Fibroblast of the aortic adventitia (primary cell): Measurements from ENCODE around the gene TBC1D7.

DNA sequence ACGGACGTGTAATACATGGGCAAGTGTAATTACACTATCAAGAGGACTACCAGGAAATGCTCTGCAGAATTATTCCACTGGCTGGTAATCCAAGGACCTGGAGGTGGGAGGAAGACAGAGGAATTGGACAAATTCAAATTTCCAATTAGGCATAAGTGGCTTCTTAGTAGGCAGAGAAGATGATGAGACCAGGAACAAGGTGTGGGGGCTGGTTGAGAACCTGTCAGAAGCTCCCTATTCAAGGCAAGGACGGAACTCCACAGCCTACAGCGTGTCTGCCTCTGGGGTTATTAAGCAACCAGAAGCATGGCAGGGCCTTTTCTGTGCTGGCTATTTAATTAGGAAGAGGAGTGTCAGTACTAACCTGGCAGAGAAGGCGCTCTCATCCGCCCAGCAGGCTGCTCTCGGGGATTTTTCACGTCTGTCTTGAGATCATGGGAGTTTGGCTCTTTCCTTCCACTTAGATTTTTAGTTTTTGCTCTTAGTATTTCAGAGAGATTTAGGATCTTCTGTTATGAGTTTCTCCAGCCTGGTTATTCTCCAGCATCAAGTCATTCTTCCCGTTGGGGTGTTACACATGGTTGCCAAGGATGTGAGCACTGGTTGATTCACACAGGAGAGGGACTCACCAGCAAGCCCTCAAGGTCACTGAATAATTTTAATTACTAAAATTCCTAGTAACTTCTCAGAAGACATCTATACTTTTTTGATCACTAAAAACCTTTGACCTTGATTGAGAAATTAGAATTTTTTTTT is 23.9 kb downstream of the ADTRP start:
- CAGE, long polyA plus RNA = no peak

DNA sequence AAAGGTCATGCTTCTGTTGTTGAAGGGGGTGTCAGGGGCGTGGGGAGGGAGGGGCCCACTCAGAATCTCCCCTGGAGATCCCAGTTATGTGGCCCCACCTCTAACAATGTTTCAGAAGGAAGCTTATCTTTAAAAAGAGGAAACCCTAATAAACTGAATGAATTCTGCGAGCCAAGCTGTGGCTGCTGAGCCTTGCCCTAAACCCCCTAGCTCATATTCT is 4.1 kb downstream of the ADTRP start:
- CAGE, long polyA plus RNA = no peak

DNA sequence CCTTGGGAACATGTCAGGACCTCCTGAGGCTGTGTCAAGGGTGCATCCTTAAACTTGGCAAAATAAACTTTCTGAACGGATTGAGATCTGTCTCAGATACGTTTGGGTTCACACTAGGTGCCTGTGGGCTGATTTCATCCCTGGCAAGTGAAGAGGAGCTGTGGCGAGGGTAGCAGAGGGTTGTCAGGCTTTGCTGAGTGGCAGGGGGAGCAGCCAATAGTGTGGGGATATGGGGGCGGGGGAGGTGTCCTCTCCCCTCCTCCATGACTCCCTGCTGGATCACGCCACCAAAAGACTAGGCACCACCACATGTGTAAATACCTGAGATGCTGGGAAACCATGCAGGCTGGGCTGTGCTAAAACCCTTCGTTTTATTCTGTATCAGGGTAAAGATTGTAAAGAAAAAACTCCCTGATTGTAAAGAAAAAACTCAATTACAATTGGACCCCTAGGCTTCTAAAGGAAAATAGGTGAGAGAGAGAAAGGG is 26.7 kb upstream of the ADTRP start:
- CAGE, long polyA plus RNA = no peak

DNA sequence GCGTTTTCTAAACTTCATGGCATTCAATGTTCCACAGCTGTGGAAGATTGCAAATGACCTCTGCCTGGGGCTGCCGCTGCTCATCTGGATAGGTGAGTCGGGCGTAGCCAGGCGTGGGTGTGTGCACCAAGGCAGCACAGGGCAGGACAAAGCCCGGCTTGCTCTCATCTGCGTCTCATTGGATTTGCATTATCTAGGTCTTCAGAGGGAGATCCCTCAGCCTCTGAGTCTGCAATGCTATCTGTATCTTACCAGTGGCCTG is 27.0 kb upstream of the ADTRP start:
- CAGE, long polyA plus RNA = no peak

- CAGE, long polyA plus RNA = no peak
These were observed 102.8 kb upstream of the ADTRP start for GRCh38 chr6:11881415-11881891.

DNA sequence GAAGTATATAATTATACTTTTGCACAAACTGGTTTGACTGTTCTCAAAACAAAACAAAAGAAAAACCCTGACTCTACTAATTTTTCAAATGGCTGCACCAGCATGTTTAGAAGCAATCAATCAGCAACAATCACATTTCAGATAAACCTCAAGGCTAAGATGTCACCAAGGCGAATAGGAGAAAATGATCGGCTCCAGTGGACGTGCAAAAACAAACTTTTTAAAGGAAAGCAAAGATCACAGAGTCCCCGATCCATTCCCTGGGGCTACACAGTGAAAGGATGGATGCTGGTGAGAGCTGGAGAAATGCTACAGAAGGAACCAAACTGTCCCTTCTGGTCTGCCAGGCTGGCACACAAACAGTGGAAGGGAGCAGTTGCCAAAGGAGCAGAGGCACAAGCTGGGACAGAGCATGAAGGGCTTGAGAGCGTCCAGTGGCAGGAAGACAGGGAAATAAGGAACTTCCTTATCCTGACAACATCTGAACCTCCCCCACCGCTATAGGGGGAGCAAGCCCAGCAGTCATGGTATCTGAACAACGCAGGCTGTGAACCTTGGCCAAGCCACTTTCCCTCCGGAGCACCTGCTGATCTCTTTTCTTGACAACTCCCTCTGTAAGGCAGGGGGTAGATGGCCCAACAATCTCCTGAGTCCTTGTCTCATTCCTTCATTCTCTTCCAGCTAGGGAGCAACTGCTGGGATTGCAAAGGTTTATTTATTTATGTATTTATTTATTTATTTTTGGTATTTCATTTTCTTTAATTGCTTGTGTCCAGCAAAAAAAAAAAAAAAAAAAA is 73.7 kb upstream of the HIVEP1 start:
- CAGE, long polyA plus RNA = no peak

- CAGE, long polyA plus RNA = no peak
These were observed 109.1 kb downstream of the HIVEP1 start for GRCh38 chr6:12121063-12121808.

- CAGE, long polyA plus RNA = no peak
These were observed 27.9 kb upstream of the EDN1 start for GRCh38 chr6:12262091-12262857.

GRCh38 chr6:12408602-12409281 is 118.6 kb downstream of the EDN1 start:
- CAGE, long polyA plus RNA = no peak

DNA sequence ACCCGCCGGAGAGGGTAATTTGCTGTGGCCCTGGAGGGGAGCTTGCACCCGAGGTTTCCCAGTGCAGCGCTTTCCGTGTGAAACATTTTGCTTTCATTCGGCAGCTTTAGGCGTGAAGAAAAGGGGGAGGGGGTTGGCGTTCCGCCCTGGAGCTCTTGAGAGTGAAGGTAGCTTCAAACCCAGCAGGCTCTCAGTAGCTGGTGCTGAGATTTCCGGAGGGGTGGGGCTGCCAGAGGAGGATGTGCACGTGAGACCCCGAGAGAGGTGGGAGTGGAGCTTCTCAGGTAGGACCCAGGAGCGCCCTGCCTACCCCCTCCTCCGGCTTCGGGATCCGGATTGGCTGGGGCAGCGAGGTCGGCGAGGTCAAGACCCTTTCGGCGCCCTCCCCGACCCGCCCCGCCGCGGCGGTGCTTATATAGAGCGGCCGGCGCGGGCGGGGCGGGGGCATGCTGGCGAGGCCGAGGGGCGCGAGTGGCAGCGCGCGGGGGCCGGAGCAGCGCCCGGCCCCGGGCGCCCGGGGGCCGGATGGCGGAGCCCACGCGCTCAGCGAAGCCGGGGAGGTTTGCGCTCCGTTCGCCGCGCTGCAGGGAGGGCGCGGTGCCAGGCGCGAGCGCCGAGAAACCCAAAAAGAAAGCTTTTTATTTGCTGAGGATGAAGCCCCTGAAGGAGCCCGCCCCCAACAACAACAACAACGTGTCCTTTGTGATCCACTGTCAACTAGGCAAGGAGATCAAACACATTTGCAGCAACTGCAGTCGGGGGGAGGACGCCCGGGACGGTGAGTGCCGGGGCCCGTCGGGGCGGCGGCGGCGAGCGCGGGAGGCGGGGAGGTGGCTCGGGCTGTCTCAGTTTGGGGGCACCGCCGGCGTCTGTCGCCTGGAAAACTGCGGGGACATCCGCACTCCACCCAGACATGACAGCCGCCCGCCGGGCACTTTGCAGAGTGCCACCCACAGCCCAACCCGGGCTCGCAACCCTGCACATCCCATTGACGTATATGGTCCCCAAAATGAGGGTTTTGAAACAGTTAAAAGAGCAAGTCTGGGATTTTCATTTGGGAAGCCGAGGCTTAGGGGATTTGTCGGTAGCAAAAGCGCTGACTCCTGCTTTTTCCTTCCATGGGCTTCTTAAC is 297.2 kb downstream of the PHACTR1 start:
- CAGE, long polyA plus RNA = no peak

DNA sequence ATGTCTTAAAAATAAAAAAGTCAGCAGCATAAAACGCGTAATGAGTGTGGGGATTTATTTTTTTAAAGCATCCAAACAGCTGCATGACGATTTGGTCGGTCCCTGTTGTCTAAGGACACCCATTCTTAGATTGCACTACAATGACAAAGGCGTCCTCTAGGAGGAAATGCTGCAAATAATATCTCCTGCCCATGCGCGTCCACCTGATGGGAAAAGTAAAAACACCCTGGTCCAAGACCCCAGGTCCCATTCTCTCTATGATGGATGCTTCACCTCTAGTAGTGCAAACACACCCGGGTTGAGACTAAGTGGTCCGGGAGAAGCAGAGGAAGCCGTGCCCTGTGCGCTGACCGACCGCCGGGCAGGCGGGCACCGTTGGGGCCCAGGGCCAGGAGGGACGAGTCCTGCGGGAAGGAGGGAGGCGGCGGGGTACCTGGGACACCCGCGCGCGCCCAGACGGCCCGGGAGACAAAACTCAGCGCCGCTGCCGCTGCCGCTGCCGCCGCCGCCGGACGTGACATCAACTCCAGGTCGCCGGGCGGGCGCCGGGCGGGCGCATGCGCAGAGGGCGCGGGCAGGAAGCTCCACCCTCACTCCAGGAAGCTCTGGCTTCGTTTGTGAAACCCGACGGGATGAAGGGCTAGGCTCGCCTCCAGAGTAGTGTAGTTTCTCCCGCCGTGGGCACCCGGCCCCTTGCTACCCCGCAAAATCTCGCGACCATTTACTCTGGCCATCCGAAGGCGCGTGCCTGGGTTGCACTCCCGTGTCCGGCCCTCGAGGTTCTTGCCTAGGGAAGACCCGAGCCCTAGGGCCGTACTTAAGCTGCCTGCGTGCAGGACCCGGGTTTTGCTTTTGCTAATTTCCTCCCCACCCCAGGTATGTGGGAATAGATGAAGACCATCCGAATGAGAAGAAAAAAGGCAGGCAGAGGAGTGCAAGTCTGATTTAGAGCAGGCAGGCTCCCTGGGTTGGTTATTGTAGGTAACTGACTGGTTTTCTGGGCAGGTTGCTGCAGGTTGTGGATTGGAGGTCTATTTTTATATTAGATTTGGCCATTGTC is at the start of gene TBC1D7:
TBC1D7 (minus strand) TSS at position 515 of the 1,060 bp plus-strand sequence.
- CAGE, long polyA plus RNA = no peak

GRCh38 chr6:13355831-13356586 is 27.7 kb upstream of the TBC1D7 start:
- CAGE, long polyA plus RNA = no peak

DNA sequence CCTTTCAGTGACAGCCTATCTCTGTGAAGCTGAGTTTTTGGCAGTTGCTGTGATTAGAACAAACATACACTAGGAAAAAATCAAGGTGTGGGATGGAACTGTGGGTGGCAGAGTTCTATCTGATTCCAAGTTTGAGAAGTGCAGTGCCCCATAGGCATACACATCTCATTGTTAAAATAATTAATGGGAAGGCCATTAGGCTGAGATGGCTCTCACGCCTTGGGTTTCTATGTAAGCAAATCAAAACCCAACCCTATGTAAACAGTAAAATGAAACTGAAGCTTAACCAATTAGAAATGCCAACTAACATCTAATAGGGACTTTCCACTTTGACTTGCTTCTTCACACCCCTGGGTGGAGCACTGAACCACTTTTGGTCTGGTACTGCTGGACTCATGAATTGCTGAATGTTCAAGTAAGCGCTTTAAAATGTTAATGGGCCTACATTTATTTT is 55.1 kb upstream of the TBC1D7 start:
- CAGE, long polyA plus RNA = no peak

- CAGE, long polyA plus RNA = no peak
These were observed 70.2 kb upstream of the TBC1D7 start for GRCh38 chr6:13398532-13398908.

DNA sequence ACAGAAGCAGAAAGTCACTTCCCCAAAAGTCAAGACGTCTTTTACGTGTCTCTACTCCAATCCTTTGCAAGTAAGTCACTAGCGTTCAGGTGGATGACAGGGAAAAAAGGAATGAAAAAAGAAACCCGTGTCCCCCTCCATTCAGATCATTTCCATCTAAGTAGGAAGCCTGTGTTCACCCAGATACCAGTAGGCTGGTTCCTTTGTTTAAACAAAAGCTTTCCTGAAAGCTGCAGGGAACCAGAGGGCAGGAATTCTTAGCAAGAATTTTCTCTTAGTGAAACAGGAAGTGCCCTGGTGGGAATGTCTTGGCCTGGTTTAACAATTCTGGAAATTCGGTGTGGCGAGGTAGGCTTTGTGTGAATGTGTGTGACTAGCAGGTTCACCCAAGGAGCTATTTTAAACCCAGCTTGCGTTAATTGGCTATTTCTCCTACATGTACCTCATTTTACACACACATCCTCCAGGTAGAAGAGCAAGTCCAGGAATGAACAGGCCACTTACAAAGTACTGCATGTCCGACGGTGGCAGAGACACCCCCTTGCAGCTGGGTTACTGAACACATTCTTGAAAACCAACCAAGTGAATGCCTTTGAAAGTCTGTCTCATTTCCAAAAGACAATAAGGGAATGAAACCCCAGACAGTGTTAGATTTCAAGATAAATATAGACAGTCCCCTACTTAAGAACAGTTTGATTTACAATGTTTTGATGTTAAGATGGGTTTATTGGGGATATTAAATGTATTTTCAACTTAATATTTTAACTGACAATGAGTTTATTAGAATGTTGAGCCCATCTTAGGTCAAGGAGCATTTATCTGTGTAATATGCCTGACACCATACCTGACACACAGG is 64.6 kb downstream of the GFOD1 start:
- CAGE, long polyA plus RNA = no peak

GRCh38 chr6:13461011-13462048 is 26.1 kb downstream of the GFOD1 start:
- CAGE, long polyA plus RNA = no peak

GRCh38 chr6:13760883-13761566 is 49.4 kb upstream of the RANBP9 start:
- CAGE, long polyA plus RNA = no peak

DNA sequence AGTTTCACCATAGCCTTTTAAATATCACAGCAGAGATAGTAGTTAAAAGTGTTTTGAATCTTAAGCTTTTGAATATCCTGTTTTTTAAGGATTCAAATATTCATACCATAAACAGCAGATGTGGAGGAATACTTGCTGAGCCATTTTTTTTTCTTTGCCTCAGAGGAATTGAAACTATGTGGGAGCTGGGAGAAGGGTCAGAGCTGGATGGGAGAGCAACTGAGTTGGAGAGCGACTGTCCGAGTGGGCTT is 34.1 kb upstream of the MCUR1 start:
- CAGE, long polyA plus RNA = no peak

- CAGE, long polyA plus RNA = no peak
These were observed 762 bp upstream of the RNF182 start for GRCh38 chr6:13924085-13924294.

GRCh38 chr6:14121728-14122812 is 4.5 kb downstream of the CD83 start:
- CAGE, long polyA plus RNA = no peak